Left cardiac atrium (tissue), 1 donor: ENCODE measurements around a stretch of chr6.

DNA sequence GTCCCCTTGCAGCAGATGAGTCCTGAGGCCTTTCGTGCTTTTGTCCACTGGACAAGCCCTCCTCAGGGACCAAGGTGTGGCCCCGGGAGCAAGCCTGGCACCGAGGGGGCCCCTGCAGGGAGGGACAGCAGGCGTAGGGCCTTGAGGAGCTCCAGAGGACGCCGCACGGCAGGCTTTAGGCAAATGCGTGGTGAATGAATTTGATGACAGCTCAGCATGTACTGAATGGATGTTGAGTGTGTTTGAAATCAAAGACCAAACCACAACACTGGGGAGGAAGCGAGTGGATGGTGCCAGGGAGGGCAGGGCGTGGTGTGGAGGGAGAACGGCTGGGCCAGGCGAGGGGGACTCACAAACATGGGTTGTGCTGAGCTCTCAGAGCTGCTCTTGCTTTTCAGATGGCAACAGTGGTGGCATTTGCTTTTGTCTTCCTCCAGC, 53.3 kb downstream of the IRF4 start:
- PRO-cap, result no peak

DNA sequence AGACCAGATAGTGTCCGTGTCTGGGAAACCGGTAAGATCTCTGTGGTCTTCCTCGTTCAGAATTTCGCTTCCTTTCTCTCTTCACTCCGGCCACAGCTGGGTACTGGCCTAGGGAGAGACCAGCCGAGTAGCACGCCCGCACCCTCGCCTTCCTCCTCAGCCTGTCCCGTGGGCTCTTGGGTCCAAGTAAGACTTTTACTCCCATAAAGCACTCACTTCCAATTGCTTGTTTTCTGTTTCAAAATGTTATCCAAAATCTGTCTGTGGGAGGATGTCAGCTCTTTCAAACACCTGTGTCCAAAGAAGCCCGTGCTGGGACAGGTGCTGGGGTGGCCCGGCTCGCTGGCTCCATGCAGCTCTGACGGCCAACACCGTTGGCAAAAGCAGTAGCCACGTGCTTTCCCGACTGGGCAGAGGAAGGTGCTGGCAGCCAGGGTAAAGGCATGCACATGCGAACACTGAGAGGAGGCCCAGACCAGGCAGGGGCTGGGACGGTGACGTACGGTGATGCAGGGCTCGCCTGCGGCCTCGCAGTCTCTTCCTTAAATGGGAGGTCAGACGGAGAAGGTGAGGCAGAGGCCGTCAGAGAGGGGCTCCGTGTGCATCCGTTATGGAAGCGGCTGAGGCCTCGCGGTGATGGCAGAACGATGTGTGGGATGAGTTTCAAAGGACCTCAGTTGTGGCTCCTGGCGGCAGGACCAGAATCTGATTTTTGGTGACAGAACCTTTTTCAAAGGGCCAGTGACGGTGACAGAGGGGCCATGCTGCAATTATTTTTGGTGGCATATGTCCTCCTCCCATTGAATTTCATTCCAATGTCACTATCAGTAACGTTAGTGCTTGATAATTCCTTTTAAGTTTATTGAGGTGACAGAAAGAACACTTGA, 112.4 kb downstream of the IRF4 start:
- PRO-cap, result no peak

DNA sequence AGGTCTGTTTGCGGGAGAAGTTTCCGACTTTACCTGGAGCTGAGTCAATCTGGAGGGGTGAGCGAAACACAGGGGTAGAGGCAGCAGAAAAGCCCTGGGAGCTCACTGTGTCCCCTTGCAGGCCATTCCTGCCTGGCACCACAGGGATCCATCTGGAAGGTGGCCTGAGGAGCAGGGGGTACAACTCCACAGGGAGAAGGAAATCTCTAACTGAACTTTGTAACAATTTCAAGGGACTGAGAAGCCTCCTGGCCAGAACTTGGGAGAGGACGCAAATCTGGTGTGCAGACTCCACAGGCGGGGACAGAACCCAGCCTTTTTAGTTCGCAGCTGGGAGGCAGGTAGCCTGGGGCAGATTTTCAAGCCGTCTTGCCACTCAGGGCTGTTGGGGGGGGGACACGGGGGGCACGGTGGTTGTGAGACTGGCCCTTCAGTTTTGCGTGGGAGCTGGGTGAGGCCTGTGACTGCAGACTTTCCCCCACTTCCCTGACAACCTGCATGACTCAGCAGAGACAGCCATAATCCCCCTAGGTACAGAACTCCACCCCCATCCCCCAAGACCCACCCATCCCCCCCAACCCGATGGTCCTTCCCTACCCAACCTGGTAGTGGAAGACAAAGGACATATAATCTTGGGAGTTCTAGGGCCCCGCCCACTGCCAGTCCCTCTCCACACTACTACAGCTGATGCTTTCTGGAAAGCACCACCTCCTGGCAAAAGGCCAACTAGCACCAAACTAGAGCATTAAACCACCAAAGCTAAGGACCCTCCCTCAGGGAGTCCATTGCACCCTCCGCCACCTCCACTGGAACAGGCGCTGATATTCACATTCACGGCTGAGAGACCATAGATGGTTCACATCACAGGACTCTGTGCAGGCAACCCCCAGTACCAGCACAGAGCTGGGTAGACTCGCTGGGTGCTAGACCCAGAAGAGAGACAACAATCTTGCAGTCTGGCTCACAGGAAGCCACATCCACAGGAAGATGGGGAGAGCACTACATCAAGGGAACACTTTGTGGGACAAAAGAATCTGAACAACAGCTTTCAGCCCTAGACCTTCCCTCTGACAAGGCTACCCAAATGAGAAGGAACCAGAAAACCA, 3.1 kb upstream of the HUS1B start:
- PRO-cap, result no peak

DNA sequence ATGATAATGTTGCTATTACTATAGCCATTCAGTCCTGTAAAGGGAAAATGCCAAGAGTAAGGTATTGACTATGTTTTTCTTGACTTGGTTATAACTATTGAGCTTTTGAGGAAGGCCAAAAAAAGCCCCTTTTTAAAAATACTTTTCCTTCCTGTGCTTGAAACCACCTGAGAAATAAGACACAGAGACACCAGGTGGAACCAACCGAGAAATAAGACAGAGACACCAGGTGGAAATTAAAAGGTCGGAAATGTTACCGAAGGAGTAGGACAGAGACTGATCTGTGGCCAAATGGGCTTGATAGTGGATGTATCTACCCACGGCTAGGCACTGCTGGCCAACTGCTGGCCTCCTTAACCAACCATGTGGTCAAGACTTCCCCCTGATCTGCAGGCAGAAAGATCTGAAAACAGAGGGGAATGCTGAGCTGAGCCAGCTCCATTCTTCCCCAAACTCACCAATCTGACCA, 121.5 kb upstream of the EXOC2 start:
- PRO-cap, result no peak

- PRO-cap, result no peak
These were observed 548 bp downstream of the FOXF2 start for GRCh38 chr6:1389888-1390360.

DNA sequence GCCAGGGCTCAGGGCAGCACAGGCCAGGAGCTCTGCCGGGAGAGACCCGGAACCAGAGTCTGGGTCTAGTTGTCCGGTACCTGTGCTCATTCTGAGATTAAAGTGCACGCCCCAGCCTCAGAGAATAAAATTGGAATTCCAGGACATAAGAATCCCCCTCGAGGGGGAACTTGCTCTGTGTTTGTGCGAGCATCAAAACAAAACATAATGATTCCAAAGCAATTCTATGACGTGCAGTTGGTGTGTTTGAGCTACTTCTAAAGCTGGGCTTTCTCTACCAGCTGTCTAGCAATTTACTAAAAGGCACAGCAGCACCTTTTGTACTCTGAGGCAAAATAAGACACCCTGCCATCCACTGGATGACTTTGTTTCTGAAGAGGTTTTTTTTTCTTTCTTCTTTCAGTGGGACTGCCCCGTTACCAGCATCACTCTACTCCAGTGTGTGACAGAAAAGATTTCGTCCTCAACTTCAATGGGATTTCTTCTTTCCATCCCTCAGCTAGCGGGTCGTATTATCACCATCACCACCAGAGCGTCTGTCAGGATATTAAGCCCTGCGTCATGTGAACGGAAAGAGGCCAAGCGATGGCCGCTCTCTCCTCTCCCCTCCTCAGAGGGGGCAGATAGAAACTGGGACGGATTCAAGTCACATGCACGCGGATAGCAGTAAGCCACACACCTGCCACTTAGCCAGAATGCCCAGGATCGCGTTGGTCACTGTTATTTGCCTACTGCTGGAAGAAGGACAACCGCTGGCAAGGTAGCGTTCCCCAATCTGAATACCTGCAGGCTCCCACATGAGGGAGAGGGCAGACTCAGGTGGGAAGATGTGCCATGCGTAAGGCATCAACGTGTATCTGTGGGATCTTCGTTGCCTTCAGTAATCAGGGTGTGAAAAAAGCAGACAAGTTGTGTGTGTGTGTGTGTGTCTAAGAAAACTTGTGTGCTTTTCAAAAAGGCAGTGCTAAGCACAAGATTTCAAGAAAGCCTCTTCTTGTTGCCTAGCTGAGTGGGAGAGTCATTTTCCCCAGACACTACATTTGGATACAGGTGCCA, 5.2 kb downstream of the FOXF2 start:
- PRO-cap, result no peak

DNA sequence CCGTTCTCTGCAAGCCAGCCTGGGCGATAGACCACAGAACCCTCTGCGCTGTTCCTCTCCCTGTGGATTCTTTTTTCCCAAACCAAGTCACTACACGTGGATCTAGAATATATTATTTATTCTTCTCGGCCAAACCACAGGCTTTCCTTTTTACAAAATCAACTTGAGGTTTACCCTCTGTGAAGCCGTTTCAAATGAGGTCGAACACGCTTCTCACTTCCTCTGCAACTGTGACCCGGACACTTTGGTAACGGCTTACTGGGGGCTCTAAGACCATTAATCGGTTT, 55.2 kb upstream of the FOXC1 start:
- PRO-cap, result no peak

DNA sequence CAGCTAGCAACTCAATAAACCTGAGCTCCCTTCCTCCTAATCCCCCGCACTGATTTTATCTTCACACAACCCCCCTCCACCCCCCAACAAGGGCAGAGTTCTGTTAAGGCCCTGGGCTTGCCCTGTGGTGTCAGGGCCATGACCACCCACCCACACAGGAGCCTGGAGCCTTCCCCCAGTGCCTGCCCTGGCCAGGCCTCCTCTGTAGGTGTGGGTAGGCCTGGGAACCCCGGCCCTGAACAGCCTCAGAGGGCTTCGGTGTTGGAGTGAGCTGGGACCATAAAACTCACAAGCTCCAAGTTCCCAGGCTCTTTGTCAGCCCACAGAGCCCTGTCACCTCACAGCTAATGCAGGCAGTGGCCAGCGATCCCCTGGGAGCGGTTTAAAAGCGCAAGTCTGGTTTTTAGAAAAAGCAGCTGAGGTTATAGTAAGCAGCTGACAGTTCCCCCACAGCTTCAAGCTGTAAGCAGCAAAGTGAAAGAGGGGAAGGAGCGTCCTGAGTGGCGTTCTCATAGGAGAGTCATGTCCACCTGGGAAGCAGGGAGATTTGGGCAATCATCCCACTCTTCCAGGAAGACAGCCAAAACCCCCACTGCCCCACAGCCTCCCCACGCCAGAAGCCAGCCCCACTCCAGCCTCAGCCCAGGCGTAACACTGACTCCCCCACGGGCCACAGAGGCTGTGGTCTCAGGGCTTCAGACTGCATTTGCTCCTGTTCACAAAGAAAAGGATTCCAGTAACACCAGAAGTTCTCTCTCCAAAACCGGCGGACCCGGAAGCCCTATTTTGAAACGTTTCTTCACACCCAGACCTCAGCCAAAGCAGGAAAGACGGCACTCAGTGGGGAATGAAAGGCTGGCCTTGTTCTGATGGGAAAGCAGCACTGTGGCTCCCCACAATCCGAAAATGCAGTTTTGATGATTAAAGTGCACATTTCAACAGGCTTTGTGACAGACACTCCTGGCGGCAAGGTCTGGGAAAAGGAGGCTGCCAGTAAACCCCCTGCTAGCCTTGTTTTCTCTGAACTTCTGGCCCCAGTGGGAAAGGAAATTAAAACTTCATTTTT, 34.3 kb upstream of the FOXC1 start:
- PRO-cap, result no peak

DNA sequence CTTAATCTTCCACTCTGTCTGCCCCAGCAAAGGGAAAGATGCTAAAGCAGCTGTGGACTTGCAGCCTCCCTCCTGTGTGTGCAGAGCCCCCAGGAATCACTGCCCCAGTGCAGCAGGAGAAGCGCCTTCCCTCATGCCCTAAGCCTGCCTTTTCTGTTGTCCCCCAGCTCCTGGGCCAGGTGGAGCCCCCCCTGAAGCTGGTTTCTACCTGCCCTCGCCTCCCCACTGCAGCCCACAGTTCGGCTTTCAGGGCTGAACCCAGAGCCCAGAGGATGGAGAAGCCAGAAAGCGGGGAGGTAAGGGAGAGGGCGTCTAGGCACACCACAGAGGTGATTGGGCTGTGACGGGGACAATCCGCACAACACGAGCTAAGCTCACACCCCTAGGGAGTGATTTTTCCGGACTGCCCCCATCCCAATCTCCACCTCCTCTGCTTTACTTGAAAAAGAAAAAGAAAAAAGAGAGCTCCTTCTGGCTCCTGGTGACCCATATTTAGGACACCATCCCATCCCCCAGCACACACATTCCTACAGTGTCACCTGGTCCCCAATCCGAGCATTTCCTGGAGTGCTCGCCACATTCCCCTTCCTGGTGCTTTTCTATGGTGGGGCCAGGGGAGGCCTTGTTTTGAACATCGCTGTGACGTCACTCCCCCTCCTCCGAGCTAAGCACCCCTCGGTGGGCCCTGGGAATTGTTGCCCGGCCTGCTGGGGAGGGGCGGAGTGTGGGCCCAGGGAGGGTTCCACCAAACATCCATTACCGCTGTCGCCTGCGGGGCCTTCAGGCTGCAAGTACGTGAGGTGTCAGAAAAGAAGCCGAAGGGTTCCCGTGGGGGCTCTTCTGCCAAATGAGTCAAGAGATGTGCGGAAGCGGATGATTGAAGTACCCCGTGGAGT, 3.1 kb upstream of the FOXC1 start:
- PRO-cap, result no peak

GRCh38 chr6:1615117-1615711, 5.5 kb downstream of the FOXC1 start:
- PRO-cap, result no peak

GRCh38 chr6:1636971-1637405, 27.3 kb downstream of the FOXC1 start:
- PRO-cap, result no peak

- PRO-cap, result no peak
These were observed 69.7 kb downstream of the FOXC1 start for GRCh38 chr6:1679406-1679900.

DNA sequence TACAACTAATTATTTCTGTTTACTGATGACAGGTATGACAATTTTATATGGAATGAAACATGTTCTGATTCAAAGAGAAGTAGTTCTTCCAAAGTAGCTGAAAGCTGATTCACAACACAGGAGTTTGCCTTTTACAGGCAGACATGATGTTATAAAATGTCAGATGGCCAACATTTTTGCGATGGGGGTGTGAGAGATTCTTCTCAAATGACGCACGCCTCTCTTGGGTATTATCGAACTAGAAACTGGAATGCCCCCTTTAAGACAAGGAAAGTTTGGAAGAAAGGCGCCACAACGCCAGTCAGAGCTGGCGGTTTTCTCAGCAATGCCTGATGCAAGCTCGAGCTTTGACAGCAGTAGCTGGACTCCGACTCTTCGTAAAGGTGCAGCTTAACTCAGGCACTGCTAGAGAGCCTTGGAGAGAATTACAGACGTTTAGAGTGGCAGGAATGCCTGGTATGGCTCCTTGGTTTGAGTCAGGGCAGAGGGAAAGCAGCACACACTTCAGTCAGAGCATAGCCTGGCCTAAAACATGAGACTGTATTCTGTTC, 92.2 kb downstream of the FOXC1 start:
- PRO-cap, result unidirectional peak, plus-strand start at position 262 of the sequence

DNA sequence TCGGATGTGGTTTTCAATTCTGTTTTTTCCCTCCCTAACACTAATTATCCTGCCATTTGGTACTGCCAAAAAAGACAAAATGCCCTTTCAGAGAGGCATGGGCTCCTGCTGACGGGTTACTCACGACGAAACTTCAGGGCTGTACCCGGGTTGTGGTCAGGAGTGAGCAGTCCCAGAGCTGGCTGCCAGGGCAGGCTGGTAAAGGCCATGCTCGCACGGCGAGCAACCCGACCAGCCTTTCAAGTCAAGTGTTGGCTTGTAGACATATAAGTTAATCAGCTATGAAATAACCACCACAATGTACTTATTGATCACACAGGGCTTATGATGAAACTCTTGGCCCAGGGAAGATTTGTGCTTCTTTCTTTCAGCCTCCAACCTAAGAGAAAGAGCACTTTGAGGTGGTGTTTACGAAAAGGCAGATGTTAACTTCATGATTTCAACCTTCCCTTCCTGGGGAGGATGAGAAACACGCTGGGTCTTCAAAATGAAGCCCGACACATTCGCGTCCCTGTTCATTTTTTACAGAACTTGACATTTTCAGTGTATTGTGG, 152.6 kb downstream of the FOXC1 start:
- PRO-cap, result no peak

GRCh38 chr6:1778585-1778995, 168.9 kb downstream of the FOXC1 start:
- PRO-cap, result no peak

GRCh38 chr6:1841738-1842621, 232.3 kb downstream of the FOXC1 start:
- PRO-cap, result no peak

- PRO-cap, result no peak
These were observed 254.8 kb downstream of the FOXC1 start for GRCh38 chr6:1864573-1864941.

- PRO-cap, result no peak
These were observed 260.1 kb downstream of the FOXC1 start for GRCh38 chr6:1869361-1870577.

DNA sequence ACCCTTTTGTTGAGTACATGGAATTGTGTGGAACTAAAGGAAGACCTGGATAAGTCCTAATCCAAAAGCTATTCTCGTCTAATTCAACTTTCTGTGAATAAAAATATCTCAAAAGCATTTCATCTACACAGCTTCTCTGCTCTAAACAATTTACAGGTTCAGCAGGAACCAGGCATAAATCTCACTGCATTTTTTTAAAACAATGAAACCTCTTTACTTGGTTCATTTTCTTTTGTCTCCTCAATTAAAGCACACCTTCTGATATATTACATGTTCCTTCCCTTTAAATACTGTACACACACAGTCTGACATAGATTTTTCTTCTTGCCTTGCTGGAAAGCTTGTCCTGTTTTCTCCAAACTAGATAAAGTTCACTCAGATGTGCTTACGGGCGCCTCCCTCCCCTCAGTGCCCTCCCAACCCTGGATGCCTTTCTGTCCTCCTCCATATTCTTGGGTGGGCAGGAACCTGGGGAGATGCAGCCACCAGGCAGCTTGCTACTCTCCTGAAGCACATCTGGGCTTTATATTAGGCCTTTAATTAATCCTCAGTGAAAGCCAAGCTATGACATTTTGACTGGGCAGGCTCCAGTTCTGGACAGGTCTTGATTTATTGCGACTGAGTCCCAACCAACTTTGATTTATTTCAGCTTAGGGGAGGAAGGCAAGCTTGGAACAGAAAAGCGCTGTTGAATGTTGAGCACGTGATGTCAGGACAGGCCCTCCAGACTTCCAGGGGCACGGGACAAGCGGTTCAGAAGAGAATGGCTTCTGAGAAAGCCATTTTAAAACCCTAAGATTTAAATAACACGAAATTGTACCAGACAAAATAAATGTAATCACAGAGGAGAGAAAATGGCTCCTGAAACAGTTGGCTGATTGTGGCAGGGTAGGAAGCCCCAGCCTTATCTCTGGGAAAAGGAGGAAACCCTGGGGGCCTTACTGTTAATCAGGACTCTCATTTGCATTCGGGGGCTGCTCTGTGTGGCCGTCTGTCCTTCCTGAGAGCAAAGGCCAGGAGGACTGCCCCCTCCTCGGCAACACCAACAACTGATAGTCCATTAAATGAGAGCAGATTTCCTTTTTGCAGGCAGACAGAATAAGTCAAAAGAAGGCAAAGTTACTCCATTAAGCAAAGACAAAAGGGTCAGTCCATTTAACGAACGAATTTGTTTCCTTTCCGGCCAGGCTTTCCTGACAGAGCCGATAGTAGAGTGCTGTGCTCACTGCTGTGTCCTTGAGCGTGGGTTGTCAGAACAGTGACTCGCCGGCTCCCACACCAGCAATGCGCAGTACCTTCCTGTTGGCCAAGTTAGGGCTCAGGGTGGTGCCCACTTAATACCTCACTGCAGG, 294.1 kb downstream of the FOXC1 start:
- PRO-cap, result no peak

- PRO-cap, result no peak
These were observed 302.4 kb downstream of the GMDS start for GRCh38 chr6:1942696-1943752.